ENCODE measurements around the genes TAOK3 and BICDL1.

GRCh38 chr12:118061735-118062906 lies 1.1 kb upstream of the WSB2 start:
- RRBS, 2 experiments: under 1 to 3% methylated on average over 5 of the region's 51 CpGs

GRCh38 chr12:118137083-118137576 lies 1.2 kb downstream of the PEBP1 start:
- RRBS, 2 experiments: no CpG with 5 or more reads among the region's 11 CpGs

- RRBS, 2 experiments: no CpG with 5 or more reads among the region's 12 CpGs
These were observed 36.3 kb downstream of the PEBP1 start for GRCh38 chr12:118172027-118172858.

DNA sequence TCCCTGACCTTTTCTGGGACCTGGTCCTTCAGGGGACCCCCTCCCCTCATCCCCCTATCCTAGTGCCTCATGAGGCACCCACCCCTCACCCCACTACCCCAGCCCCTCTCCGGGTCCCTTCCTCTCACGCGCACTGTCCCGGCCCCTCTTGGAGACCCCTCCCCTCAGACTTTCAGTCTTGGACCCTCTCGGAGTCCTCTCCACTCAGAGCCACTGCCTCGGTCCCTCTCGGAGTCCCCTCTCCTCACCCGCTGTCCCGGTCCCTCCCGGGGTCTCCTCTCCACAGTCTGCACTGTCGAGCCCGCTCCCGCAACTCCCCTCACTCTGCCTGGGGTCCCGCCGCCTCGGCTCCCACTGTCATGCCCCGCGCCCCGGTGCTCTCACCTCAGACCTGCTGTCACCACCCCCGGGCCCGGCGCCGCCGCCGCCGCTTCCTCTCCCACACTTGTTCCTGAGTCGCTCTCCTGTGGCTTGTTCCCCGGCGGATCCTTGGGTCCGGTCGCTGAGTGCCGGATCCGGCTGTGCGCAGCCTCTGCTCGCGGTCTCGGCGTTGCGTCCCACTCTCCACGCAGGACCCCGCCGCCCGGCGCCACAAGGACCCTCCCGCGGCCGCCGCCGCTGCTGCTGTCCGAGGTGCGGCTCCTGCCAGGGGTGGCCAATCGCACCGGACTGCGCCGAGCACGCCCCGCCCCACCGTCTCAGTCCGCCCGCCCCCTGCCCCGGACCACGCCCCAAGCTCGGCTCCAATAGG lies at the start of gene TAOK3:
TSS of gene TAOK3 (minus strand) at position 644 of the 751 bp plus-strand sequence.
- RRBS, 2 experiments: 1 to 2% methylated on average over 44 to 49 of the region's 63 CpGs

DNA sequence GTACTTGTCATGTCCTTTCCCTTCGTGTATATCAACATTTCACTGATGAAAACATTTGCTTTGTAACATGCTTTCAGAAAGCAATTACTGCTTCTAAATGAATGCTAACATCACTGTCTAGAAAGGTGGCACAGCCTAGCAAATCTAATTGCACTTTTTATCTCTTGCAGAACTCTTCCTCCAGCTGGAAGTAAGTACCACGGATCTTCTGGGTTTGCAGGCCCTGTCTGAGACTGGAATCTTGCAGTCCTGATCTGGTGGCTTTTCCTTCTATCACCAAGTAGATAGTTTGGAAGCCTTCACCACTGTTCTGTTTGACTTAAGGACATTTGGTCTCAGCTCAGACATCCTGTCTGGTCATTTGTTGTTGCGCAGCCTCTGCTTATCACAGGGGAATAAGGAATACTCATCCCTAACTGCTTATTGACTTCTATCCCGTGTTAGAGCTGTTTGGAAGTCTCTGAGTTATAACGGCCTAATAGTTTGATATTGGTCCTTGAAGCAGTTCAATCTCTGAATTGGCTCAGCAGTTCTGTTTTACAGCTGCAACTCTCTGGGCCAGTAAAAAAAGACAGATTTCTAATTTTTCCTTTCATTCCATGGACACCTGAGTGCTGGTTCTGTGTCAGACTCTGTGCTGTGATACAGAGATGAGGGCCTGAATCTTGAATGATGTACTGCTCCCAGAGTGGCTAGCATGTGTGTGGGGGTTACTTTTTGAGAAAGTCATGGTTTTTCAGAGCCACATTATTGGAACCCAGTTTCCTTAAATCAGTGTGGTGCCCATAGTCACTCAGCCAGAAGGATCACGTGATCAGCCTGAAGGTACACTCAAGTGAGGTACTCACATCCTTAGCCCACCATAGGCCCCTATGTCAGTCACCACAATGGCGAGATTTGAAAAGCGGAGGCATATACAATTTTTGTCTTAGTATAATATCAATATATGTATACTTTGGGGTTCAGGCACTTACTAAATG lies 13.7 kb downstream of the SUDS3 start:
- RRBS, 2 experiments: no CpG with 5 or more reads among the region's 8 CpGs

DNA sequence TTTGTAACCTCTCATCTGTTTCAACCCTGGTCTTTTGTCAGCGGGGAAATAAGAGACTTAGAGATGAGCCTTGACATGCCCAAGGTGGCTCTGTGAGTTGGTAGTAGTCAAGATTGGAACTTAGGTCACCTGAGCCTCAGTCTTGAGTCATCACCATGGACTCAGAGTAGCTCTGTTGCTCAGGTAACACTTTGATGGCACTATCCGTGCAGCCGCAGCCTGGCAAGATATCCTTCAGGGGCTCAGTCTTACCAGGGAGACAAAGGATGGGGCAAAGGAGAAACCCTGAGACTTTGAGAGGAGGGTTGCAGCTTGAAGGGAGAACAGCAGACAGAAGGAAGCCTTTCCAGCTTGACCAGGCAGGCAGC lies 62.6 kb upstream of the HSPB8 start:
- RRBS, 2 experiments: no CpG with 5 or more reads among the region's 3 CpGs

DNA sequence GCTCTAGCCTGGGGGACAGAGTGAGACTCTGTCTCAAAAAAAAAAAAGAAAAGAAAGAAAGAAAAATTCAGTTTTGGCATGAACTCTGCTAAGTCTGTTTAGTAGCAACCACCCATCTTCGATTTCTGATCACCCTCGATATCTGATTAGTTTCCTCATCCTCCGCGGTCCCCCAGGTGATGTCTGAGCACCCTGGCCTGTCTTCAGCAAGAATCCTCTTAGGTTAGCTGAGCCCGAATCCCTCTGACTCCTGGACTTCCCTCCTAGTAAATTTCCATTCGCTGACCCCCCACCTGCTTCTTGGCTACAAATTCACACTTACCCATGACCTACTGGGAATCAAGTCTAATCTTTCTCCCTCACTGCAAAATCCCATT lies 802 bp upstream of the HSPB8 start:
- RRBS, 2 experiments: no CpG with 5 or more reads among the region's 6 CpGs

DNA sequence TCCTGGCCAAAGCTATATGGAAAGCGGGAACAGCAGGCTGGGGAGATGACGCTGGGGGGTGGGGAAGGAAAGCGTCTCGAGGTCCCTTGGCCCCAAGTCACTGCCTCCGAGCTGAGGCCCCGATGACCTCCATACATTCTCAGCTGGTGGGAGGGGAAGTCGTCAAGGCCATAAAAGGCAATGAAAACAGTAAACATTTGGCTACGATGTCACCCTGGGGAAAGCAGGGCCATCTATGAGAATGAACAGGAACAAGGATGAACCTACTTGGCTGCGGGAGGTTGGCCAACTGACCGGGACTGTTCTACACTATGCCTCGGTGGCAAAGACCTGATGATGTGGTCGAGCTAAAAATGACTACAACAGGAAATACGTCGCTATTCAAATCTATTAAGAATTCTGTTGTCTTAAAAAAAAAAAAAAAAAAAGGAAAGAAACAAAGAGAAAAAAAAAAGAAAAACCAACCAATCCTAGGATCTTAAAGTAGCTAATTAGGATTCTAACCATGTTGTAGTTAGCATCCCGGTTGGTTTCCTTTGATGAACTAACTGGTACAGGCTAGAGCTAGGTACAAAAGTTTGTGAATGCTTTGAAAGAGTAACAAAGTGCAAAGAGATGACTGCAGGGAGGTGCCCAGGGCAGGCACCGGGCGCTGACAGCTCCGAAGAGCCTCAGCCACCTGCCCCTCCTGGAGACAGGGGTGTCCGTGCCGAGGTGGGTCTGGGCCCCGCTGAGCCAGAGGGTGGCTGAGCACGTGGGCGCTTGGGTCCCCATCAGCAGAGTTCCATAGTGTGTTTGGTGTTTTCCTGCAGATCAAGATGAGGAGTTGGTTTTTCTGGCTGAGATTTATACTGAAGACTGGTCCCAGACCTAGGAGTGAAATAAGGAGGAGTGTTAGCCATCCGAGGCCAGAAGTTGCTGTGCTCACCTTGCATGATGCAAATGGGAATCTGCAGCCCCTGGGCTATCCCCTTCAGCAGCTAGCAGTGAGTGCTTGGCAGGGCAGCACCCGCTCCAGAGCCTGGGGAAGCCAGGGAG lies 19.8 kb downstream of the PRKAB1 start:
- RRBS, 2 experiments: 100% methylated on average over 1 of the region's 25 CpGs; no CpG with 5 or more reads in 1 of the 2 experiments

- RRBS, 2 experiments: no CpG with 5 or more reads among the region's 7 CpGs
These were observed 61.9 kb downstream of the PRKAB1 start for GRCh38 chr12:119729814-119730194.

DNA sequence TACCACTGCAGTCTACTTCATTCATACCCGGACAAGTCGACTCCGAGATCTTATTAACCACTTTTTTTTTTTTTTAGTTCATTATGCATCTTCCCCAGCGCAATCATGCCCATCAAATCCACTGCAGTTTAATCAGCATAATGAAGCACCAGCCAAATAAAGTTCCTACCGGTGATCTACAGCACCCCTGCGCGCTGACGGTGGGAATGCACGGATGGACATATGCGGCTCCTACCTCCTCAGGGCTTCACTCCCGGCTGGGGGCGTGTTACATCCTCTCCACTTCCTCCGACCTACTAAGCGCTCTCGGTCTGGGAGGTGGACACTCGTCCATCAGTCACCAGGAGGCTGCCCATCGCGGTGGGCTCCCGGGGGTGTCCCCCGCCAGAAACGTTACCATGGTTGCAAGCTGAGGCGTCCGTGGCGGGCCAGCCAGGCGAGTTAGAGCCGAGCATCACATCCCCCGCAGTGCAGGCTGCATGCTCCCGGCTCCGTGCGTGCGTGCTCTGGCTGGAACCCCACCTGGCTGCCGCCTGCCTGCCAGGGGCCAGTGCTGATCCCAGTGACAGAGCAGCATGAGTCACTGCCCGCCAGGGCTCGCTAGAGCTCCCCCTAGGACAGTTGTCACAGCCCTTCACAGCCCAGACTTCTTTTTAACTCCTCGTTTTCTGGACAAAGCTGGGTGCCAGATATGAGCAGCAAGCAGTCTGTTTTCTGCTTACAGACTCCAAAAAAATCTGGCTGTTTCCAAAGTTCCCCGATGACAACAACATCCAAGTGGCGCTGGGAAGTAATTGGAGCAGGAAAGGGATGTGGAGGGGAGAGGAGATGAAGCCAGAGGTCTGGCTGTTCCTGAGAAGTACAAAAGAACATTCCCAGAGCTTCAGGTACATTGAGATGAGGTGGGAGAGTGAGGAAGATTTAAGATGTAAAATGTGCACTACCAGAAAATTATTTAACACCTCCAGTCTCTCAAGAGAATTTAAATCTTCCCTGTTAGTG lies 72.9 kb downstream of the CIT start:
- RRBS, 2 experiments: 69 to 87% methylated on average over 7 to 12 of the region's 37 CpGs

GRCh38 chr12:119857285-119857810 lies 19.8 kb downstream of the CIT start:
- RRBS, 2 experiments: 96 to 99% methylated on average over 2 of the region's 10 CpGs

- RRBS, 2 experiments: 2% methylated on average over 74 of the region's 133 CpGs
These were observed at the start of gene BICDL1 for GRCh38 chr12:119988658-119989710. BICDL1 (plus strand) TSS chr12:119989236.

GRCh38 chr12:119990373-119990993 lies 1.4 kb downstream of the BICDL1 start:
- RRBS, 2 experiments: no CpG with 5 or more reads among the region's 12 CpGs

DNA sequence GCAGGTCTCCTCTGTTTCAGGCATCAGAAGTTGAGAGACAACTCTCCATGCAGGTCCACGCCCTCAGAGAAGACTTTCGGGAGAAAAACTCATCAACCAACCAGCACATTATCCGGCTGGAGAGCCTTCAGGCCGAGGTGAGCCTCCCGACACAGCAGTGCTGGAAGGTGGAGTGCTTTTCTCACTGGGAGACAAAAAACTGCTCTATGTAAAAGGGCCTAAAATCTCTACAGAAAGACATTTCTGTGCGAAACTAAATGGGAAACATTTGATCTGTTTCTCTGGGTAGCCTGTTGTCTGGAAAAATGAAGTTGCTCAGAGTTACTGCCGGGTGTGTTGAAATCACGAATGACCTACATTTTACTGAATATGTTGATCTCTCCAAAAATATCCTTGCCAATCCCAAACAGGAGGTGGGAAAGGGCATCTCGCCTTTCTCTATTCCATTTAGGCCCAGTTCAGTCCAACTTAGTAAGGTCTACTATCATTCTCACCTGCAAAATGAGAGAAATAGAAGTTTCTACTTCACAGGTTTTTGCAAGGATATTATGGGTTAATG lies 54.8 kb downstream of the RAB35 start:
- RRBS, 2 experiments: no CpG with 5 or more reads among the region's 9 CpGs

- RRBS, 2 experiments: under 1 to 2% methylated on average over 12 of the region's 30 CpGs
These were observed 356 bp downstream of the GCN1 start for GRCh38 chr12:120194096-120194622.

DNA sequence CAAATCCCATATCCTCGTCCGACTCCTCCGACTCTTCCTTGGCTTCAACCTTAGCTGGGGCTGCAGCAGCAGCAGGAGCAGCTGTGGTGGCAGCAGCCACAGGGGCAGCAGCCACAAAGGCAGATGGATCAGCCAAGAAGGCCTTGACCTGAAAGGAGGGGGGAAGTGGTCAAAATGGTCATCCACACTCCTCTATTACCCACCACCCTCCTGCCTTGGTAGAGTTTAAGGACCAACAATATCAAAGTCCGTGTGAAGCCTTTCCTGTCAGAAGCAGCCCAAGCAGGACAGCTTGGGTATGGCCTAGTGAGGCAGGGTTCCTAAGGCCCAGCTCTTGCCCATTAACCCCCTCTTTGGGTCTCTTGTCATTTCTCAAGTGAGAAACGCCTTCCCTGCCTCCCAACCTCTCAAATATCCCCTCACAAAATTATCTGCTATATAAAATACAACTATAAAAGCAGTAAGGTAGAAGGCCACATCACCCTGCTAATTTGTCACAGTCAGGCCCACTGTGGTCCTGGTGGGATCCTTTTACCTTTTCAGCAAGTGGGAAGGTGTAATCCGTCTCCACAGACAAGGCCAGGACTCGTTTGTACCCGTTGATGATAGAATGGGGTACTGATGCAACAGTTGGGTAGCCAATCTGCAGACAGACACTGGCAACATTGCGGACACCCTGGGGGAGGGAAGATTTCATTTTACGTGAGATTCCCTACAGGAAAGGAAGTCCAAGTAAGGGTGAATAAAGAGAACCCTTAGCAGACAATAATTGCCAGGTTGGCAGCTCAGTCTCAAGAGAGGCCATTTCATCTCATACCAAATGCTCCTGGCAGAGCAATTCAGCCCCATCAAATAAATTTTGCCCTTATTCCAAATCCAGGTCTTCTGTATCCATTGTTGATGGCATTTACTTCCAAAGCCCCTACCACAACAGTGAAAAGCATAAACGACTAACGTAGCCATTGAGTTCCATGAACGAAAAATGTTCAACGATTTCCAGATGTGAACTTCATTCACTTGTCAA lies 2.6 kb upstream of the GCN1 start:
- RRBS, 2 experiments: no CpG with 5 or more reads among the region's 14 CpGs

GRCh38 chr12:120199734-120200331 lies 1.1 kb downstream of the RPLP0 start:
- RRBS, 2 experiments: no CpG with 5 or more reads among the region's 10 CpGs

DNA sequence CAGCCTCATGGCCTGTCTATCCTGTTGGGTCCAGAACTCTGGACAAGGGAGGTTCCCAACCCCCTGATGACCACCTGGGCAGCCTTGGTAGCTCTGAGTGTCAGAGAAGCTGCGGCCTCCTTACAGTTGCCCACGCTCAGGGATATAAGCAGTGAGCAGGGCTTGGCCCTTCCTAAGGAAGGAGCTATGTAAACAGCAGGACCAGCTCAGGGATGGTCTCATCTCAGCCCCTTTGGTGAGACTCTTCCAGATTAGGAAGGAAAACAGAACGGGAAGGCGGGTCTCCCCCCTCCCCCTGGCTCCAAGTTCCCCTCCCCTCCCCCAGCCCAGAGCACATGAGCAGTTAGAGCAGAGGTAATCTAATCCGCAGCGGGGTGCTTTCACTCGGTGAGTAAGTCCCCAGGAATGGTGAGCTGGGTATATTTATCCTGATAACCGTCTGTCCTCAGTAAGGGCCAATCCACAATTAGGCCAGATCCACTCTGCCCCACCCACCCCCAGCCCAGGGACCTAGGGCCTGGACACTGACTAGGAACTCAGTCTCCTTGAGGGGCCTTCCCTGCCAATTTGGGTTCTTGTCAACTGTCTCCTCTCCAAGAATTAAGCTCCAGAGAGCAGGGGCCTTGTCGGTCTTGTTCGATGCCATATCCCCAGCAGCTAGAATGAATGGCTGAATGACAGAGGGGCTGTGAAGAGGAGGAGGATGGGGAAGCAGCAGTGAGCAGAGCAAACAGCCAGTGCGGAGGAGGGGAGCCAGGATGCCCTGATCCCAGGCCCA lies 29.6 kb upstream of the RPLP0 start:
- RRBS, 2 experiments: no CpG with 5 or more reads among the region's 11 CpGs

DNA sequence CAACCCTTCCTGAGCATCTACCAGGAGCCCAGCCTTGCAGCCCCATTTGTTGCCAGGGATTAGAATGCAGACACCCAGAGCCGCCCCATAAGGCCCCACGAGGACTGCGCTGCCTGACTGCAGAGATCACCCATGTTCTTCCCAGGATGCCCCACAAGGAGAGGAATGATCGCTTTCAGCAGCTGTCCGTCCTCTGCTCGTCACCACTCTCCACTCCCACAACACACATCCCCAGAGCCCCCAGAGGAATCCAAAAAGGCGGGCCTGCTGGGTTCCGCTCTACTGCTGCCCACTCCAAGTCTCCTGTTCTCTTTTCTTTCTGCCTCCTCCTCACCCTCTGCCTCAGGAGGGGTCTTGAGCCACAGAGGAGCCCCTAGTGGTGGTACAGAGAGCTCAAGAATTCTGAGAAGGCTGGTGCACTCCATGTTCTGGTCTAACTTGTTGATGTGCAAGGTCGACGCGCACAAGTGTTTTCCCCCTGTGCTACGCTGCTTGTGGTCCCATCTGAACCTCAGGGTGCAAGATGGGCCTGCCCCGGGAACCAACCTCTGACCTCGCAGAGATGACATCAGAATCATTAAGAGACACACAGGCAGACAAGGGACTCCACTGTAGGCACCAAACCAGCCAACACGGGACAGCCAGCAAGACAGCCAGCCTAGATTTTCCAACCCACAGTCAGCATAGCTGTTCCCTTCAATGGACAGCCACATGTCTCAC lies 30.0 kb downstream of the PXN start:
- RRBS, 2 experiments: no CpG with 5 or more reads among the region's 15 CpGs

Measured in NT2/D1 (cell line).